Lung (tissue), 4 donors: ENCODE results near the genes LILRB1, DNAAF3, KMT5C and RPL28.

DNA sequence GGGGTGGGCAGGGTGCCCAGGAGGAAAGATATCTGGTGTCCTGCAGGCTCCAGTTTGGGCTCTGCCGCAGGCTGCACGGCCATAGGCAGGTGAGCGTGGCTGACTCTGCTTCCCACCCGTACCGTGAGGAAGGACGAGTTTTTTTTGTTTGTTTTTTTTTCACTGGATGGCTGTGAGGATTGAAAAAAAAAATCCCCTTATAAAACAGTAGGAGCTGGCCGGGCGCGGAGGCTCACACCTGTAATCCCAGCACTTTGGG is 16.4 kb downstream of the TTYH1 start:
- PRO-cap = no peak
- RAMPAGE, long total RNA = no peak
- RRBS = no CpG with 5 or more reads among the region's 9 CpGs

GRCh38 chr19:54447933-54449148 is 658 bp upstream of the LENG8 start:
- PRO-cap = bidirectional peak, plus-strand start at chr19:54449209, minus-strand start at chr19:54449057
- RAMPAGE, long total RNA = no peak
- RRBS = under 1% methylated on average over 7 of the region's 60 CpGs

DNA sequence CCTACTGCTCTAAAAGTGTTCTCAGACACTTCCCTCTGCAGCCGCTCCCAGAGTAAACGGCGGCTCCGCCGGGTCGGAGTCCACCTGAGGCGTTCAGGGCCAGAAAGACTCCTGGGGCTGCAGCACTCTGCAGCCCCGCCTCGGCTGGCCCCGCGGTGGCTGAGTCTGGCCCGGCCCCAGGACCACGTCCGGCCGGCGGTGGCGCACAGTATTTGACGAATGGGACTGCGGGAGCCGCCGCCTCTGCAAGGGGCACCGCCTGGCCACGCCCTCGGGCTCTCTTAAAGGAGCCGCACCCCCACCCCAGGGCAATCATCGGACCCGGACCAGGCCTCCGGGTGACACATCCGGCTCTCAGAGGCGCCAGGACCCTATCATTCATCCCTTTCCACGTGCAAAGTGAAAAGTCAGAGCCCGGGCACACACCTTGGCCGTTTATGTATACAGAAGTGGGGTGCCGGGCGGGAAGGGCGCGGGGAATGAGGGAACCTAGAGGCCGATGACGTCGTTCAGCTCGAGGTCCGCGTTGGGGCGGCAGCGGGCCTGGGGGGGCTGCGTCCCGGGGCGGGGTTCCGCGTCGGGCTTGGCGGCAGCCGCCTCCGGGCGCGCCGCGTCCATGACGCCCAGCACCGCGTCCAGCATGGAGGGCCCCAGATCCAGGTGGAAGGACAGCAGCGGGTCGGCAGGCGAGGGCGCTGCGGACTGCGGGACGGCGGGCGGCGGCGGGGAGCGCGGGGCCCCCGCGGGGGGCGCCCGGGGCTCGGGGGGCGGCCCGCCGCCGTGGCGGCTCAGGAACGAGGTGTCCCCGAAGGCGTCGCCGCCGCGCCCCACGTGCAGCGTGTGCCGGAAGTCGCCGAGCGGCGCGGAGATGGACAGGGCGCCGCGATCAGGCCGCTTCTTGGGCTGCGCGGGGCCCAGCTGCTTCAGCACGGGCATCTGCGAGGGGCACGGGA is 1.3 kb upstream of the LENG9 start:
- PRO-cap = no peak
- RAMPAGE, long total RNA = no peak
- RRBS = 23% methylated on average over 42 of the region's 108 CpGs

- PRO-cap = no peak
- RAMPAGE, long total RNA = no peak
- RRBS = no CpG with 5 or more reads among the region's 3 CpGs
These were observed 14.2 kb upstream of the LILRB1 start for GRCh38 chr19:54616025-54616562.

- PRO-cap = no peak
- RAMPAGE, long total RNA = no peak
- RRBS = no CpG with 5 or more reads among the region's 21 CpGs
These were observed at the start of gene LILRB1 for GRCh38 chr19:54630104-54631068. TSS of gene LILRB1 (plus strand) at chr19:54630484.

GRCh38 chr19:54662085-54662488 is 698 bp upstream of the LILRB4 start:
- PRO-cap = no peak
- RAMPAGE, long total RNA = no peak
- RRBS = no CpG with 5 or more reads among the region's 4 CpGs

DNA sequence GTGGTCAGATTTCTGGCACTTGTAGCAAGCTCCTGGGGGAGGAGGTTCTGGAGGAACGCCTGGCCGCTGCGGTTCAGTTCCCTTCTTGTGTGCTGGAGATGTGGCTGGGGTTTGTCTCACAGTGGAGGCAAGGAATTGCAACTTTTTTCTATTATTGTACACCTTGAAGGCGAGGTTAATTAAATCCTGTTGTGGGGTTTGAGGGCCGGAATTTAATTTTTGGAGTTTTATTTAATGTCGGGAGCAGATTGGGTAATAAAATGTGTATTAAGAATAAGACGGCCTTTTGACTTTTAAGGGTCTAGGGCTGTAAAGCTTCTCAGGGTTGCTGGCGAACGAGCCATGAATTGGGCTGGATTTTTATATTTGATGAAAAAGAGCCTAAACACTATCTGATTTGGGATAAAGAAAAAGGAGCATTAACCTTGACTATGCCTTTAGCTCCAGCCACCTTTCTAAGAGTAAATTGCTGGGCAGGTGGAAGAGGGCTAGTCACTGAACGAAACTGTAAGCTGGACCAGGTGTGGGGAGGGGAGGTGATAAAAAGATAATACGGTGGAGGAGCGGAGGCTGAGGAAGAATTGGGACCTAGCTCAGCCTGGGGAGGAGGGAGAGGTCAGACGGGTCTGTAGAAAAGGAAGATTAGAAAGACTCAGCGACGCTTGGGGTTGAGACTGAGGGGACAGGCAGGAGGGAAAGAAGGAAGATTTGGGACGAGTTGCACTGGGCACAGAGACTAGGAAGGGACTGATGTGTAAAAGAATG is 27.7 kb downstream of the GP6 start:
- PRO-cap = no peak
- RAMPAGE, long total RNA = no peak
- RRBS = no CpG with 5 or more reads among the region's 16 CpGs

GRCh38 chr19:55080860-55082104 is 5.6 kb downstream of the EPS8L1 start:
- PRO-cap = unidirectional peak, minus-strand start at chr19:55081475
- RAMPAGE, long total RNA = no peak
- RRBS = 2% methylated on average over 5 of the region's 89 CpGs

- PRO-cap = unidirectional peak, plus-strand start at chr19:55116427
- RAMPAGE, long total RNA = no peak
- RRBS = 1% methylated on average over 9 of the region's 40 CpGs
These were observed 1.2 kb downstream of the PPP1R12C start for GRCh38 chr19:55115941-55117029.

DNA sequence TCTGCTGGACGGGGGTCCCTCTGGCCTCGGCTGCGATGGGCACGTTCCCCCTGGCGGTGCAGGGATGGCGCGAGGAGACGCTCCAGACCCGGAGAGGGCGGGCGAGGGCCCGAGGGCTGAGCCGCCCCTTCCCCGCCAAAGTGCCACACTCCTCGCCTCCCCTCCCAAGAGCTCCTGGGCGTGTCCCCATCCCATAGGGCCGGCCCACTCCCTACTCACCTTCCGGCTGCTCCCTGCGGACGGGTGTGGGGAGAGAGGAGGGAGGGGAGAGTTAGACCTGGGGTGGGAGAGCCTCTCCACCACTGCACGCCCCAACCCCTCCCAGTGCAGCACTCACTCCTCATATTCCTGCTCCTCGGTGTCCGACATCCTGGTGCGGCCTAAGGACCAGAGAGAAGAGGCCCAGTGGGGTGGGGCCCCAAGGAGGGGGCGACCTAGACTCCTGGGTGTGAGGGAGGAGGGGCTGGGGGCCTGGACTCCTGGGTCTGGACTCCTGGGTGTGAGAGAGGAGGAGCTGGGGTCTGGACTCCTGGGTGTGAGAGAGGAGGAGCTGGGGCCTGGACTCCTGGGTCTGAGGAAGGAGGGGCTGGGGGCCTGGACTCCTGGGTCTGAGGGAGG is 2.1 kb downstream of the TNNT1 start:
- PRO-cap = no peak
- RAMPAGE, long total RNA = start-site peak on the minus strand centred at position 144 of the sequence, 90 bp wide, 8 and 13 reads in 2 replicates
- RRBS = 4% methylated on average over 7 of the region's 25 CpGs

GRCh38 chr19:55158657-55159549 is 1.4 kb upstream of the TNNI3 start:
- PRO-cap = no peak
- RAMPAGE, long total RNA = no peak
- RRBS = 55% methylated on average over 8 of the region's 15 CpGs

- PRO-cap = no peak
- RAMPAGE, long total RNA = no peak
- RRBS = no CpG with 5 or more reads among the region's 44 CpGs
These were observed at the start of gene DNAAF3 for GRCh38 chr19:55166405-55167409. TSS of gene DNAAF3 (minus strand) at chr19:55166613.

- PRO-cap = no peak
- RAMPAGE, long total RNA = no peak
- RRBS = no CpG with 5 or more reads among the region's 29 CpGs
These were observed 2.1 kb upstream of the TMEM86B start for GRCh38 chr19:55230351-55231304.

- PRO-cap = no peak
- RAMPAGE, long total RNA = no peak
- RRBS = no CpG with 5 or more reads among the region's 12 CpGs
These were observed 8.1 kb upstream of the TMEM86B start for GRCh38 chr19:55236631-55237182.

- PRO-cap = no peak
- RAMPAGE, long total RNA = no peak
- RRBS = no CpG with 5 or more reads among the region's 24 CpGs
These were observed 7.4 kb downstream of the PPP6R1 start for GRCh38 chr19:55251101-55252108.

GRCh38 chr19:55253625-55254145 is 5.1 kb downstream of the PPP6R1 start:
- PRO-cap = no peak
- RAMPAGE, long total RNA = no peak
- RRBS = 32% methylated on average over 3 of the region's 10 CpGs

GRCh38 chr19:55339033-55340018 is at the start of gene KMT5C:
TSS of gene KMT5C (plus strand) at chr19:55339876.
- PRO-cap = unidirectional peak, minus-strand start at chr19:55339349; unidirectional peak, plus-strand start at chr19:55339886
- RAMPAGE, long total RNA = no peak
- RRBS = 7% methylated on average over 3 of the region's 80 CpGs

- PRO-cap = no peak
- RAMPAGE, long total RNA = no peak
- RRBS = 90% methylated on average over 15 of the region's 36 CpGs
These were observed 2.3 kb downstream of the KMT5C start for GRCh38 chr19:55341955-55342455.

DNA sequence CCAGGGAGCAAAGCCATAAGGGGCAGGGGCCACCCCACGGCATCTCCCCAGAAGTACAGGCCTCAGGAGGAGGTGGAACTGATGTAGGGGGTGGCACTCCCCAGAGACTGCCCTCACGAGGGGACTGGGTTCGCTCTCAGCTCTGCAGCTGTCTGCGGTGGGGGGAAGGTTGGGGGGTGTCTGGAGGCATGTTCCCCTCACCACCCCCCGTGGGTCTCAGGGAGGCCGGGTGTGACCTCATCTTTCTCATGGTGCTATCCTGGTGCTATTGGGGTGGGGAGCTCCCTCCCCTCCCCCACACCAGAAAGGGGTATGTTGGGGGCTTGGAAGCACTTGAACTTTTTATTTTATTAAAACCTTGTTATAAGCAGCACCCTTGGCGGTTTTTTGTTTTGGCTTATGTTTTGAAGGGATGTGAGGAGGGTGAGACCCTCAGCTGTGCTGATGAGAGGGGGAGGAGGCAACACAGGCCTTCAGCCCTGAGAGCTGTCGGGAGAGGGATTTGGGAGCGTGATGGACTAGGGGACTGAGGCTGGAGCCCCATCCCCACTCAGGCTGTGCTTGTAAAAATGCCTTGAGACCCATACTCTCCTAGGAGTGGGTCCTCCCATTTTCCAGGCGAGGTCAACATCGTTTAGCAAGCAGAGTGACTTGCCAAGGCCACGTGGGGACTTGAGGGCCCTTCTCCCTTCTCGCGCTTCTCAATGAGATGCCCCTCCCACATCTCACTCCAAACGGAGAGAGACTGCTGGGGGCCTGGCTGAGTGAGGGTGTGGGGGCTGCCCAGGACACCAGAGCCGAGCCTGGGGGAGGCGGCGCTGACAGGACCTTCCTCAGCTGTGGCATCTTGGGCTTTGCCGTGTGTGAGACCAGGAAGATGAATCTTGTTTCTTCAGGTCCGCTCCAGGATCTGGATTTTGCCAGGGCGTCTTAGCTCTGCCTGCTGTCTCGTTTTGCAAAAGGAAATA is 6.5 kb downstream of the COX6B2 start:
- PRO-cap = no peak
- RAMPAGE, long total RNA = no peak
- RRBS = no CpG with 5 or more reads among the region's 22 CpGs

GRCh38 chr19:55385241-55386158 is at the start of gene RPL28:
TSS of gene RPL28 (plus strand) at chr19:55385932.
- PRO-cap = bidirectional peak, plus-strand start at chr19:55385650, minus-strand start at chr19:55385395; bidirectional peak, plus-strand start at chr19:55385932, minus-strand start at chr19:55385761
- RAMPAGE, long total RNA = start-site peak on the plus strand at chr19:55385929-55385961, 85 and 490 reads in 2 replicates
- RRBS = under 1% methylated on average over 21 of the region's 75 CpGs